ENCODE measurements around a stretch of chr11.

- PRO-cap, result no peak
Measured at GRCh38 chr11:116984128-116984656, 114.0 kb downstream of the SIK3 start.

- PRO-cap, result no peak
Measured at GRCh38 chr11:116989843-116990429, 108.3 kb downstream of the SIK3 start.

DNA sequence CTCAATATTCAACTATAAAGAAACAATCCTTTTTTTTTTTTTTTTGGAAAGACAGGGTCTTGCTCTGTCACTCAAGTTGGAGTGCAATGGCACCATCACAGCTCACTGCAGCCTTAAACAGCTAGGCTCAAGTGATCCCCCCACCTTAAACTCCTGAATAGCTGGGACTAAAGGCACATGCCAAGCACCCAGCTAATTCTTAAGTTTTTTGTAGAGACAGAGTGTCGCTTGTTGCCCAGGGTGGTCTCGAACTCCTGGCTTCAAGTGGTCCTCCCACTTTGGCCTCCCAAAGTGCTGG, 31.8 kb downstream of the SIK3 start:
- PRO-cap, result no peak

GRCh38 chr11:117195628-117196283, 3.4 kb upstream of the TAGLN start:
- PRO-cap, result no peak

- PRO-cap, result no peak
Measured at GRCh38 chr11:117202676-117203732, 3.8 kb downstream of the TAGLN start.

DNA sequence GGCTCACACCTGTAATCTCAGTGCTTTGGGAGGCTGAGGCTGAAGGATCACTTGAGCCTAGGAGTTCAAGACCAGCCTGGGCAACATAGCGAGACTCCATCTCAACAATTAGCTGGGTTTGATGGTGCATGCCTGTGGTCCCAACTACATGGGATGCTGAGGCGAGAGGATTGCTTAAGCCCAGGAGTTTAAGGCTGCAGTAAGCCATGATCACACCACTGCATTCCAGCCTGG, 62.6 kb downstream of the CEP164 start:
- PRO-cap, result no peak

GRCh38 chr11:117815180-117816016, 9.1 kb downstream of the FXYD2 start:
- PRO-cap, result no peak

DNA sequence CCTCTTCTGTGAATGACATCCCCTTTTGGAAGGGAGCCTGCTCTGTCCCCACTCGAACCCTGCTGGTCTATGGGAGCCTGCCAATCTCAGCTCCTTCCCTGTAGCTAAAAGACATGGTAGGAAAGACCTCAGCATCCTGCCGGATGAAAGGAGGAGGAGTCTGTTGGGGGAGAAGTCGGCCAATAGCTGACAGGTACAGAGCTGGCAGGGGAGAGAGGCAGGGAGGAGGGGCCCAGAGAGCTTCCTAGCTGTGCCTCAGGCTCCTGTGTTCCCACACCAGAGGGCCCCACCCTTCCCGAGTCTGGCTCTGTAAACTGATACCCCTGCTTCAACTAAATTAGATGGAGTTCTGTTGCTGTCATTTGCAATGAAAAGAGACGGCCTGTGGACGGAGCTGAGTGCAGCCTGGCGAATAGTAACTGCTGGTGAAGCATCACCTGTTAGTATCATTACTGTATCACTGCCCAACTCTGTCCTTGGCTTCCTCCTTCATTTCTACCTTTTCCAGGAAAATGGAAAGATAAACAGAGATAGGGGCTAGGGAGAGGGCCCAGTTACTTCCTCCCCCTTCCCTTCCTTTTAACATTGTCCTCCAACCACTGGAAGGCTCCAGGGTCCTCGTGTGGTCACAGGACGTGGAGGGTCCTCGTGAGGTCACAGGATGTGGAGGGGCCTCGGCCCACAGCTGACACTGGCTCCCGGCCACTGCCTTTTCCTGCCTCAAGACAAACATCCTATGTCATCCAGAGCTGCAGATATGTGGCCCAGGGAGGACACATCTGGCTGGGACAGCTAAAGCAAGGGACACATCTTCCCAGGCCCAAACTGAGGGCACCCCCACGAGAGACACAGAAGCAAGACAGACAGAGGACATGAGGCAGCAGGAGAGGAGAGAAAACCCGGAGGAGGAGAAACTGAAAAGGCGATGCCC, 15.0 kb downstream of the FXYD6 start:
- PRO-cap, result no peak

DNA sequence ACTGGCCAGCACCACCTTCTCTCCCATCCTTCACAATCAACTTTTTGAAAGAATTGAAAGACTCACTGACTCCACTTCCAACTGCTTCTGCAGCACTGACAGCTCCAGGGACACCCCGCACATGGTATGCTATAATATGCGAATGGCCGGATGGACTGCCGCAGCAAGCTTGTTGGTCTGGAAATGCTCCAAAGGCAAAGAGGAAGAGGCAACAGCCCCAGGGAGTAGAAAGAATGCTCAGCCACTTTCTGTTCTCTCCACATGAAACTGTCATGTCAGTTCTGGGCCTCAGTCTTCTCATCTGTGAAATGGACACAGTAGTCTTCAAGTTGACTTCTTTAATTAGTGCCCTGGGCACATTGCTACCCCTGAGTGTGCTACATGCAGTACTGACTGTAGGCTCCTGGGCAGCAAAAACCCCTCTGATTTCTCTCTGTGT, 19.9 kb downstream of the IL10RA start:
- PRO-cap, result no peak

- PRO-cap, result no peak
Measured at GRCh38 chr11:118008135-118008583, 22.0 kb downstream of the IL10RA start.

DNA sequence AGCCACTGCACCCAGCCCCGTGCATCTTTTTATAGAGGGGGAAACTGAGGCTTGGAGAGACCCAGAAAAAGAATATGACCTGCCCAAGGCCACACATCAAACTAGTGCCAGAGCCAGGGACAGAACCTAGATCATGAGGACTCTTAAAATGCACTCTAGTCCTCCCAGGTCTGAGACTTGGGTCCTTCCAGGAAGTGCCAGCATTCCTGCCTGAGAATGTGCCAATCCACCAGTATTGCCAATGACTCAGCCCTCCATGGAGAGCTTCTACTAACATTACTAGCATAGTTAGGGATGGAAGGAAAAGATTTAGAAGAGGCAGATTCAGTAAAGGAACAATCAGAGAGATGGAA, 20.0 kb upstream of the SMIM35 start:
- PRO-cap, result no peak

DNA sequence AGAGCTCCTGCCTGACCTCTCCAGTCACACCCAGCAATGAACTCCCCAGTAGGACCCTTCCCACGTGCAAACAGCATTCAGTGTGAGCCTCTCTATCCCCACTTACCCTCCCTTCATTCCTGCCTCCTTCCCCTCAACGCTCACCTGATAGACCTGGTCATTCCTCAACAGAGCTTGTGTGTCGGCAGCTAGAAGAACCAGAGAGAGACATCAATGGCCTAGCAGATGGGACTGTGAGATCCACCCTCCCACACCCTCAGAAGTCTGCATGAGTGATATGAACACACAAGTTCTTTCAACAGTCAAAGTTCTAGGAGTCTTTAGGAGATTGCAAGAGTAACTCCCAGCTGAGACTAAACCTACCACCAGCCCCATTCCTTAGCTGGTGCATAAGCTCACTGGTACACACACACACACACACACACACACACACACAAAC, 3.2 kb downstream of the CD3D start:
- PRO-cap, result no peak

DNA sequence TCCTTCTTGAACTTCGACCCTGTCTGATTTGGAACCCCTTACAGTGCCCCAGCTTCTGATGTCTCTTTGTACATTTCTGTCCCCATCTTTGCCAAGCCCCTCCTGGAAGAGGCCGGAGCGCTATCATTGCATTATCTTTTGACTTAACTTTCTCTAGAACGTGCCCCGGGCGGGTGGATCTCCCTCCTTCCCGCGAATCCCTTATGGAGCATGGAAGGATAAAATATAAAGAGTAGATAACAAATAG, 339 bp downstream of the UBE4A start:
- PRO-cap, result no peak

DNA sequence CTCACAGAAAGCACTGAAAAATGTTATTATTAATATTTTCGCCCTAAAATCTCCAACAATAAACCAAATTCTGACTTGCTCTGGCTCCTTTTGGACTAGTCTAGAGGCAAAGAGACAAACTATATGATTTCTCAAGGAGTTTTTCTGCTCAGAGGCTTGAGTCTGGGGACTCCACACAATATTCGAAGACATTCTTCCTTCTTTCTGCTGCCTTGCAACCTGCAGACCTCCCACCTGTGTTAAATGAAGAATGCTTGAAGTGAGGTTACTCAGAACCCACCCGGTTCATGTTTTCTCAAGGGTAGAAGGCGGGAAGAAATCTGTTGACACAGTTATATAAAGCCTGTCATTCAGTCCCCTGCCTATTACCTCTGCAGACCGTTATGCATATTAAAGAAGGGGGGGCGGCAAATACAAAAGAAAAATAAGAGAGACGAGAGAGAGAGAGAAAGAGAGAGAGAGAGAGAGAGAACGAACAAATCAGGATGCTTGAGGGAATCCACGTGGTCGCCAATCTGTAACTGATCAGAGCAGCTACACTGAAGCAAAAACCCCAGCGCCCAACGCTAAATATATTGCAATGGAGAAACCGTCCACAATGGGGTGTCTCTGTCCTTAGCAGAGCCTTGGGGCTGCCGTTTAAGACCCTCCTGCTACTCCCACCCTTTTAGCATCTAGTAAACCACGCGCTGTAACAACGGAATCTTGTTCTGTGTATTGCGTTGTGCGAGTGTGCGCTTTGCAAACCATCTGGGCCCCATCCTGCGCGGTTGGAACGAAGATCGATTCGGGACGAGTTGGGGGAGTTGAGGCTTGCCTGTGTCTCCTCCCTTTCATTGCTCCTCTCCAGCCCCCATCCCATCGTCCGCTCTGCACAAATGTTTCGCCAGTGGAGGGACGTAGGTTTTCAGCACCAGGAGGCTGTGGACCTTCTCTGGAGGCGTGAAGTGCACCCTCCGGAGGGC, 2.0 kb upstream of the KMT2A start:
- PRO-cap, result no peak

DNA sequence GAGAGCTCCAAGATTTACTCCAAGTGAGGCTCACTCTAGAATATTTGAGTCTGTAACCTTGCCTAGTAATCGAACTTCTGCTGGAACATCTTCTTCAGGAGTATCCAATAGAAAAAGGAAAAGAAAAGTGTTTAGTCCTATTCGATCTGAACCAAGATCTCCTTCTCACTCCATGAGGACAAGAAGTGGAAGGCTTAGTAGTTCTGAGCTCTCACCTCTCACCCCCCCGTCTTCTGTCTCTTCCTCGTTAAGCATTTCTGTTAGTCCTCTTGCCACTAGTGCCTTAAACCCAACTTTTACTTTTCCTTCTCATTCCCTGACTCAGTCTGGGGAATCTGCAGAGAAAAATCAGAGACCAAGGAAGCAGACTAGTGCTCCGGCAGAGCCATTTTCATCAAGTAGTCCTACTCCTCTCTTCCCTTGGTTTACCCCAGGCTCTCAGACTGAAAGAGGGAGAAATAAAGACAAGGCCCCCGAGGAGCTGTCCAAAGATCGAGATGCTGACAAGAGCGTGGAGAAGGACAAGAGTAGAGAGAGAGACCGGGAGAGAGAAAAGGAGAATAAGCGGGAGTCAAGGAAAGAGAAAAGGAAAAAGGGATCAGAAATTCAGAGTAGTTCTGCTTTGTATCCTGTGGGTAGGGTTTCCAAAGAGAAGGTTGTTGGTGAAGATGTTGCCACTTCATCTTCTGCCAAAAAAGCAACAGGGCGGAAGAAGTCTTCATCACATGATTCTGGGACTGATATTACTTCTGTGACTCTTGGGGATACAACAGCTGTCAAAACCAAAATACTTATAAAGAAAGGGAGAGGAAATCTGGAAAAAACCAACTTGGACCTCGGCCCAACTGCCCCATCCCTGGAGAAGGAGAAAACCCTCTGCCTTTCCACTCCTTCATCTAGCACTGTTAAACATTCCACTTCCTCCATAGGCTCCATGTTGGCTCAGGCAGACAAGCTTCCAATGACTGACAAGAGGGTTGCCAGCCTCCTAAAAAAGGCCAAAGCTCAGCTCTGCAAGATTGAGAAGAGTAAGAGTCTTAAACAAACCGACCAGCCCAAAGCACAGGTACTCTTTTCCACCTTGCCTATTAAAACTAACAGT, 37.3 kb downstream of the KMT2A start:
- PRO-cap, result no peak

DNA sequence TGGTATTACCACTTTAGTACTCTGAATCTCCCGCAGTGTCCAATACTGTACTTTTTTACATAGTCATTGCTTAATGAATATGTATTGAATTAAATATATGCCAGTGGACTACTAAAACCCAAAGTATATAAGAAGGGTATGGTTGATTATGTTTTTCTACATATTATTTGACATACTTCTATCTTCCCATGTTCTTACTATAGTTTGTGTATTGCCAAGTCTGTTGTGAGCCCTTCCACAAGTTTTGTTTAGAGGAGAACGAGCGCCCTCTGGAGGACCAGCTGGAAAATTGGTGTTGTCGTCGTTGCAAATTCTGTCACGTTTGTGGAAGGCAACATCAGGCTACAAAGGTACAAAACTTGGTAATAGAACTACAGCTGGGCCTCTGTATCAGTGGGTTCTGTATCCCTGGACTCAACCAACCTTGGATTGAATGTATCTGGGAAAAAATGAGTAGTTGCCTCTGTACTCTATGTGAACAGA, 38.8 kb upstream of the TTC36 start:
- PRO-cap, result no peak

DNA sequence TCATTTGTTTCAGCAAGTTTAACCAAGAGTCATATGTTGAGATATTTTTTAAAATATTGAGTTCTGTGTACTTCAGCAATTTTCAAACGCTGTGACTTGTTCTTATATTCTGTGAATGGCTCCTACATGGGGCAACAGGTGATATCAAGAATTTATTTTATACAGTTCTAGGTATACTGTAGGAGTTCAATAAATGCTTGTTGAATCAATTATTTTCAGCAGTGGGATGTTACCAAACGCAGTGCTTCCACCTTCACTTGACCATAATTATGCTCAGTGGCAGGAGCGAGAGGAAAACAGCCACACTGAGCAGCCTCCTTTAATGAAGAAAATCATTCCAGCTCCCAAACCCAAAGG, 31.8 kb upstream of the TTC36 start:
- PRO-cap, result no peak

GRCh38 chr11:118500811-118501181, 26.5 kb upstream of the TTC36 start:
- PRO-cap, result no peak

- PRO-cap, result no peak
Measured at GRCh38 chr11:118580859-118581446, 8.7 kb downstream of the ARCN1 start.

GRCh38 chr11:118762616-118763019, 28.3 kb downstream of the DDX6 start:
- PRO-cap, result no peak